HT1080 (cell line): ENCODE data around the genes SPACA6, ZNF766, ZNF610 and ZNF28.

DNA sequence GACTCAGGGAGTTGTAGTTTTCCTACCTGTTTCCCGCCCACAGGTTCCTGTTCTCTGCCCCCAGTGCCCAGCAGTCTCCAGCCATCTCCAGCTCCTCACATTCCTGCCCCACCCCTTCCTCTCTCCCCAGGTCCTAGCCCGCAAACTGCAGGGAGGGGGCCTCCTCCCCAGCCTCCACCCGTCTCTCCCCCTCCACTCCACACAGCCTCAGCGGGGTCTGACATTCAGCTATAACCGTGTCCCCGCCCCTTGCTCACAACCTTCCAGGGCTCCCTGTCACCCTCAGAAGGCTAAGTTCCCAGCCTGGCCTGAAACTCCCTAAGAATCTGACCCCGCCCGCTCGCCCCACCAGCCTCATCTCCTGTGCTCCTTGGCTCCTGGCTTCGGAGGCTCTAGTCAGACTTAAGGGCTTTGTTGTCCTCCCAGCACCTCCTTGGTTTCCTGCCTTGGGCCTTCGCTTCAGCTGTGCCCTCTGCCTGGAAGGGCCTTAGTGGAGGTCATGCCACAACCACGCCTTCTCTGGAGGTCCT, 5.2 kb upstream of the SPACA6 start:
RAMPAGE:
- cytosol, long total RNA: no peak
- long total RNA: no peak
- nucleus, long total RNA: no peak

DNA sequence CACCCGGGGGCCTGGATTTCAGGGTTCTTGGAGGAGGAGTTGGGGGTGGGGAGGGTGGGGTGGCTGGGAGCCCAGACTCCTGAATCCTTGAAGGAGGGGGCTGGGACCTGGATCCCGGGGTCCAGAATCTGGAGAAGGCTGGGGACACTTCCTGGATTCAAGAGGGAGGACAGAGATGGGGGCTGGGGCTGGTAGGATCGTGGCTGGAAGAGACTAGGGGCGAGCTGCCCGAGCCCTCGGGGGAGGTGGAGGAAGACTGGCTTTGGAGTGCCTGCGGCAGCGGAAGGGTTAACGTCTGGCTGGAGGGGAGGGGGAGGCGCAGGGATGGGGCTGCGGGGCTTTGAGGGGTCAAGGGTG, 3.5 kb upstream of the SPACA6 start:
RAMPAGE:
- cytosol, long total RNA: no peak
- long total RNA: no peak
- nucleus, long total RNA: no peak

RAMPAGE:
- cytosol, long total RNA: no peak
- long total RNA: no peak
- nucleus, long total RNA: no peak
These were observed at the start of gene SPACA6 for GRCh38 chr19:51693138-51694261. TSS of gene SPACA6 (plus strand) at chr19:51693330.

RAMPAGE:
- cytosol, long total RNA: no peak
- long total RNA: no peak
- nucleus, long total RNA: no peak
These were observed 9.2 kb downstream of the SPACA6 start for GRCh38 chr19:51702251-51702880.

RAMPAGE:
- cytosol, long total RNA: no peak
- long total RNA: no peak
- nucleus, long total RNA: no peak
These were observed 10.7 kb downstream of the SPACA6 start for GRCh38 chr19:51703567-51704454.

RAMPAGE:
- cytosol, long total RNA: no peak
- long total RNA: no peak
- nucleus, long total RNA: no peak
These were observed 3.4 kb downstream of the FPR2 start for GRCh38 chr19:51764332-51764807.

DNA sequence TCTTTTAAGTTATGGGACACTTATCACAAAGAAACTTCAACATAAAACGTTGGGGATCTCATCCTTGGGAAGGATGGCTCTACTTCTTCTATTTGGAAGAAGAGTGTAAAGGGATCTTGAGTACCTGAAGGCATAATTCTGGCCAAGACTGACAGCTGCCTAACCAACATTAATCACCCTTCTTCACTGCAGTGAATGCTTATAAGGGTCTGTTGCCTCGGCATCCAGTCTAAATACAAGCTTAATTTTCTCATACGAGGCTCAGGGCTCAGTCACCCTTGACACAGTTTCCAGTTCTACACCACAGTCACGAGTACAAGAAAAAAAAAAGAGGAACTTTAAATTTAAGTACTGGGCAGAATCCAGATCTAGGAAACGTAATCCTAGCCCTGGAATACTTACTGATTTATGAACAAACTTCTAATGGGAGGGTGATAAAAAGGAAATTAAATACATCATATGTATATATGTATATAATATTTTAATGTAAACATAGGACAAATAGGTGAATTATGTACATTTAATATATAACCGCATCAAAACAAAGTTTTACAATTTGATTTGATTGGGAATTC, 9.1 kb downstream of the FPR3 start:
RAMPAGE:
- cytosol, long total RNA: no peak
- long total RNA: no peak
- nucleus, long total RNA: no peak

DNA sequence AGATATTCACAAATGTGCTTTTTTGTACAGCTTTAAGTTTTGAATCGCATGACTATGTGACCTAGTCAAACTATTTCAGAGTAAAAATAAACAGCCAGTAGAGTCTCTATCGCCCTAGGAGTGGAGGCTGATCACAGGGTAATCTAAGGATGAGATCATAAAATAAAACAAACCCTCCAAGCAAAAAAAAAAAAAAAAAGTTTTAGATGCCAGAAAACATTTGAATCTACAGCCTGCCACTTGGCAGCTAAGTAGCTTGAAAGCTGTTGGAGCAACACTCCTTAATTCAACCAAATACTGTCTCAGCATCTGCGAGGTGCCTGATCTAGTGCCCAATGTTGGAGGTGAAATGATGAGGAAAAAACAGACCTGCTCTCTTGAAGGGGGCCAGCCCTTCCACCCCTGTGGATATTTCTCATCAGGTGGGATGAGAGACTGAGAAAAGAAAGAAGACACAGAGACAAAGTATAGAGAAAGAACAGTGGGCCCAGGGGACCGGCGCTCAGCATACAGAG, 26.7 kb downstream of the ZNF350 start:
RAMPAGE:
- cytosol, long total RNA: no peak
- long total RNA: no peak
- nucleus, long total RNA: no peak

RAMPAGE:
- cytosol, long total RNA: no peak
- long total RNA: no peak
- nucleus, long total RNA: no peak
These were observed 913 bp upstream of the ZNF432 start for GRCh38 chr19:52049546-52049955.

RAMPAGE:
- cytosol, long total RNA: no peak
- long total RNA: no peak
- nucleus, long total RNA: no peak
These were observed 13.8 kb downstream of the PPP2R1A start for GRCh38 chr19:52203735-52204058.

DNA sequence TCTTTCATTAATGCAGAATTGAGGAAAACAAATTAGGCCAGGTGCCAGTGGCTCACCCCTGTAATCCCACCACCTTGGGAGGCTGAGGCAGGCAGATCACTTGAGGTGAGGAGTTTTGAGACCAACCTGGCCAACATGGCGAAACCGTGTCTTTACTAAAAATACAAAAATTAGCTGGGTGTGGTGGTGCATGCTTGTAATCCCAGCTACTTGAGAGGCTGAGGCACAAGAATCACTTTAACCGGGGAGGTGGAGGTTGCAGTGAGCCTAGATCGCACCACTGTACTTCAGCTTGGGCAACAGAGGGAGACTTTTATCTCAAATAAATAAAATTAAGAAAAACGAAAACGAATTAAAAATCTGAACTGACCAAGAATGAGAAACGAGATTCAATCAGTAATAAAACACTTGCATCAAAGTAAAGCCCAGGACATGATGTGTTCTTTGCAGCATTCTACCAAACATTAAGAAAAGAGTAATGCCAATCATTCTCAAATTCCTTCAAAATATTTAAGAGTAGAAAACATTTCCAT, 33.9 kb upstream of the ZNF766 start:
RAMPAGE:
- cytosol, long total RNA: no peak
- long total RNA: no peak
- nucleus, long total RNA: no peak

RAMPAGE:
- cytosol, long total RNA: start-site peak on the plus strand at chr19:52269583-52269603, 144 and 69 reads in 2 replicates
- long total RNA: start-site peak on the plus strand at chr19:52269558-52269603, 95 reads
- nucleus, long total RNA: no peak
These were observed at the start of gene ZNF766 for GRCh38 chr19:52269493-52269694. TSS of gene ZNF766 (plus strand) at chr19:52269587.

DNA sequence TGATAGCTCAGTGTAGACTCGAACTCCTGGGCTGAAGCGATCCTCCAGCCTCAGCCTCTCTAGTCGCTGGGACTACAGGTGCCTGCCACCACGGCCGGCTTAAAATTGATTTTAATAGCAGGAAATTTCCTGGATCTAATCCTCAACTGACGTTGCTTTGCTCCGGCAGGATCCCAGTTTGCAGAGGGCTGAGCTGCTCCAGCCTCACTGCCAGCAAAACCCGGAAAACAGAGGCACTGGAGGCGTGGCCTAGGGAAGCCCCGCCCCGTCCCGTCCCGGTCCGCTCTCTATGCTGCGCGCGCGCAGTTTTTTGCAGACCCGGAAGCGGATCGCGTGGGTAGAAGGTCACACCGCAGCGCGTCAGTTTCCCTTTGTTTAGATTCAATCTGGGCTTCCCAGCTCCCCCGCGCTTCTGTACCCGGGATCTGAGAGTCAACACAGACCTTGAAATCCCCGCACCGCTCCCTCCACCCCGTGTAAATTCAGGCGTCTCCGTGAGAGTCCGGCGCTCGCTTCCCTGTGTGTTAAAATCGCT, at the start of gene ZNF610:
ZNF610 (plus strand) TSS at position 313 of the 535 bp plus-strand sequence.
RAMPAGE:
- cytosol, long total RNA: no peak
- long total RNA: no peak
- nucleus, long total RNA: no peak

DNA sequence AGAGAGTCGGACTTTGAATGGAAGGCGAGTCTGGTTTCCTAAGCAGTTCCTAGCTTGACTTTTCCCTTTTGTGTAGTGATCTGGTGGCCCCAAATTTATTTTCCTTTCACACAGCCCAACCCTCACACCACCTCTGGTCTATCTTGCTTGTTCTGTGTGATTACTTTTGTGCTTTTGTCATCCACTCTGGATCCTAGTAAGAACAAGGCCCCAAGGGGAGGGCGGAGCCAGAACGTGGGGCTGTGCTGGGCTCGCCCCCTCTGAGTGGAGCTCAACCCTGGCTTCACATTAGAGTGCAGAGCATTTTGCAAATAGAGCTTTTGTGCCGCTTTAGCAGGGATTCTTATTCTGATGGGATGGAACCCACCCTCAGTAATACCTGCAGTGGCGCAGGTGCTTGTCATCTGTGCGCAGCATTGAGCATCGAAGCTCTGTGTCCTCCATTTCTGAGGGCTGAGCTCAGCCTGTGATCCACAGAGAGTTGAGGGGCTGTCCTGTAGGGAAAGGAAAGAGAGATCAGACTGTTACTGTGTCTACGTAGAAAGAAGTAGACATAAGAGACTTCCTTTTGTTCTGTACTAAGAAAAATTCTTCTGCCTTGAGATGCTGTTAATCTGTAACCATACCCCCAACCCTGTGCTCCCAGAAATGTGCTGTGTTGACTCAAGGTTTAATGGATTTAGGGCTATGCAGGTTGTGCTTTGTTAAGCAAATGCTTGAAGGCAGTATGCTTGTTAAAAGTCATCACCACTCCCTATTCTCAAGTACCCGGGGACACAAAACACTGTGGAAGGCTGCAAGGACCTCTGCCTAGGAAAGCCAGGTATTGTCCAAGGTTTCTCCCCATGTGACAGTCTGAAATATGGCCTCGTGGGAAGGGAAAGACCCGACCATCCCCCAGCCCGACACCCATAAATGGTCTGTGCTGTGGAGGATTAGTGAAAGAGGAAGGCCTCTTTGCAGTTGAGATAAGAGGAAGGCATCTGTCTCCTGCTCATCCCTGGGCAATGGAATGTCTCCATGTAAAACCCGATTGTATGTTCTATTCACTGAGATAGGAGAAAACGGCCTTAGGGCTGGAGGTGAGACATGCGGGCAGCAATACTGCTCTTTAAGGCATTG, 32.1 kb downstream of the ZNF578 start:
RAMPAGE:
- cytosol, long total RNA: no peak
- long total RNA: no peak
- nucleus, long total RNA: no peak

DNA sequence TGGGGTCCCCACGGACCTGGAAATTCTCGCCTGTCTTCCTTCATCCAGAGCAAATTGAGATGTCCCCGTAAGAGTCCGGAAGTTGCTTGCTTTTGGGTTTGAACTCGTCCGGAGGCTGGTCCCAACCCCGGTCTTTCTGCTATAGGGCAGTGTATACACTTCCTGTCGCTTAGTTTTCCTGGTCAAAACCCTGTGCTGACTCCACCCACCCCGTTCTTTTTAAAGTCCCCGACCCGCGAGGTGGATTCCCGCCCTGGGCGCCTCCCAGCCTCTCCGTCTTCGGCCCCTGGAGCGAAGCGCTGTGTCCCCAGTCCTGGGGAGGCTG, 8.6 kb downstream of the ZNF808 start:
RAMPAGE:
- cytosol, long total RNA: no peak
- long total RNA: no peak
- nucleus, long total RNA: no peak

RAMPAGE:
- cytosol, long total RNA: no peak
- long total RNA: no peak
- nucleus, long total RNA: no peak
These were observed 990 bp downstream of the ZNF701 start for GRCh38 chr19:52571072-52571482.

GRCh38 chr19:52820816-52821968, at the start of gene ZNF28:
TSS of gene ZNF28 (minus strand) at chr19:52821633.
RAMPAGE:
- cytosol, long total RNA: no peak
- long total RNA: no peak
- nucleus, long total RNA: no peak

GRCh38 chr19:52944141-52944885, 18.4 kb downstream of the ZNF816 start:
RAMPAGE:
- cytosol, long total RNA: no peak
- long total RNA: no peak
- nucleus, long total RNA: no peak

DNA sequence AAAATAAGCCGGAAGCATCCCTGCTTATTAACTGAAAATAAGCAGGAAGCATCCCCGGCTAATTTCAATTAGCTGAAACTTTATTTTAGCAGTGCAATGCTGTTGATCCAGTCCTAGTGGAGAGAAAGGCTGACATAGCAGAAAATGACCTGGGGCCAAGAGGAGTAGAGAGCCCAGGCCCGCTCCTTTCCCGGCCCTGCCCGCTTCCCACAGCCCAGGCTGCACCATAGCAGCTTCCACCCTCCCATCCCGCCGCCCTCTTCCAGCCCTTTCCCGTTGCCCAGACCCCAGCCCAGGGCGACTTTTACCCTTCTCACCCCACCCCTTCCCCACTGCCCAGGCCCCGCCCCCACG, 8.5 kb downstream of the ZNF160 start:
RAMPAGE:
- cytosol, long total RNA: no peak
- long total RNA: no peak
- nucleus, long total RNA: no peak

RAMPAGE:
- cytosol, long total RNA: no peak
- long total RNA: no peak
- nucleus, long total RNA: no peak
These were observed 8.8 kb upstream of the ZNF761 start for GRCh38 chr19:53422972-53423409.